Type B pancreatic cell (in vitro differentiated cells): ENCODE data around the genes KRTAP19-5, KRTAP21-2 and SOD1.

DNA sequence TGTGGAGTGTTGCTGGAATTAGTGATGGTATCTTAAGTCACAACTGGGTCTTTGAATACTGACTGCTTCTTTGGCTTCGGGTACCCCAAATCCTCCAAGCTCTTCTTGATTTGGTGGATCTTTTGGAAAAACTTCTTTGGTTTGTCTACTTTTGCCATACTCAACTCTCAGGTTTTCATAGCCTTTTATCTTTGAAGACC is 185.8 kb downstream of the BACH1 start:
- PRO-cap: no peak

- PRO-cap: no peak
Observed at GRCh38 chr21:29769356-29769868, 170.4 kb downstream of the GRIK1 start.

DNA sequence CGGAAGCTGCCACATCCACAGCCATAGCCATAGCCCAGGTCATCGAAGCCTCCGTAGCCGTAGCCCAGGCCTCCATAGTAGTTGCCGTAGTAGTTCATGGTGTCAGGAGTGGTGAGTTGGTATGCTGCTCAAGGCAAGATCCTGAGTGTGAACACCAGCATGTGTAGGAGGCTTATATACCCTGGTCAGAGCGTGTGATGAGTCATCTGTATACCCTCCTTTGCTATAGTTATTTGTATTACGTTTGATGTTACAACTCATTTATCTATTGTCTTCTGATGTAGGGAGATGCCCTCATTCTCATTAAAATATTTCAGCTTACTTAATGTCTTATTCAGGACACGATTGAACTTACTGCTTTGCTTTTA is at the start of gene KRTAP19-5:
KRTAP19-5 (minus strand) TSS at position 149 of the 368 bp plus-strand sequence.
- PRO-cap: no peak

DNA sequence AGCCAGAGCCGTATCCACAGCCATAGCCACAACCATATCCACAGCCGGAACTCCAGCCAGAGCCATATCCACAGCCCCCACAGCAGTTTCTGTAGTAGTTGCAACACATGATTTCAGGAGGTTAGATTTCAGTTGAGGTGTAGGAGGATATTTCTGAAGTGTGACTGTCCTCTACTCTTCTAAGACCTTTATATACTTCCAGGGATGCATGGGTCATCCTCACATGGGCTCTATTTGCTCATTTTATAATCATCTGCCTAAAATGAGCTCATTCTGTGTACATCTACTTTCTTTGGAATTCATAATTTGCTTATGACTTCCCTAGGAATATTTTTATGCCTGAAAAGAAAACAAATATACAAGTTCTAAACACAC is at the start of gene KRTAP21-2:
KRTAP21-2 (minus strand) TSS at position 166 of the 375 bp plus-strand sequence.
- PRO-cap: no peak

- PRO-cap: no peak
Observed at GRCh38 chr21:31159131-31159636, 120.9 kb upstream of the KRTAP19-8 start.

DNA sequence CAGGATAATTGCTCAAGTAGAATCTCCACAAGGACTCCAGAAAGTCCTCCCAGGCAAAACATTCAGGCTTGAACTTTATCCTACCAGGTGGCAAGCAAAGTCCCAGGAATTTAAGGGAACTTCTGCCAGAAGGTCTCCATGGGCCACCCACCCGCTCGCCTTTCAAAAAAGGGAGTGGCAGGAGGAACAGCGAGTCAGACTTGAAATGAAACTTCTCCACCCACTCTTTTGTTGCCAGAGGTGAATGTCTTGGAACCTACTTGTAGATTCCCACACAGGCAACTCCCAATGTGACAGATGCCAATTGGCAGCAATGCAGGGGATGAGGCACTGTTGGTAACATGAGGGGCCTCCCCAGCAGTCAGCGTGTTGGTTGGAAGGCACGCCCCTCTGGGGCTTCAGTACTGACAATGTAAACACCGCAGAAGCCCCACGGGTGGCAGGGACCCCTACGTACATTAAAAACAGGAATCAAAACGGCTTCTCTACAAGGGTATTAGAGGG is 124.9 kb downstream of the TIAM1 start:
- PRO-cap: unidirectional peak, minus-strand start at position 164 of the sequence

DNA sequence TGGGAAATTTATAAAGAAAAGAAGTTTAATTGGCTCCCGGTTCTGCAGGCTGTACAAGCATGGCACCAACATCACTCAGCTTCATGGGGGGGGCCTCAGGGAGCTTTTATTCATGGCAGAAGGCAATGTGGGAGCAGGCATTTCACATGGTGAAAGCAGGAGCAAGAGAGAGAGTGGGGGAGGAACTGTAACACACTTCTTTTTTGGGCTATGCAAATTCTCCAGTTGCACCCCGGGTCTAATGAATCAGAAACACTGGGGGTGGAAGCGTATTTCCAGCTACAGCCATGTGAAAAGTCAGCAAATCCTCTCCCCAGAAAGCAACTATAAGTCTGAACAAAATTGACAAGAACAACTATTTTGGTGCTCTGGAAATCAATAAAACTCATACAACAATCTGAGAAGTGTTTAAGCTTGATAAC is 11.8 kb upstream of the SOD1 start:
- PRO-cap: no peak

DNA sequence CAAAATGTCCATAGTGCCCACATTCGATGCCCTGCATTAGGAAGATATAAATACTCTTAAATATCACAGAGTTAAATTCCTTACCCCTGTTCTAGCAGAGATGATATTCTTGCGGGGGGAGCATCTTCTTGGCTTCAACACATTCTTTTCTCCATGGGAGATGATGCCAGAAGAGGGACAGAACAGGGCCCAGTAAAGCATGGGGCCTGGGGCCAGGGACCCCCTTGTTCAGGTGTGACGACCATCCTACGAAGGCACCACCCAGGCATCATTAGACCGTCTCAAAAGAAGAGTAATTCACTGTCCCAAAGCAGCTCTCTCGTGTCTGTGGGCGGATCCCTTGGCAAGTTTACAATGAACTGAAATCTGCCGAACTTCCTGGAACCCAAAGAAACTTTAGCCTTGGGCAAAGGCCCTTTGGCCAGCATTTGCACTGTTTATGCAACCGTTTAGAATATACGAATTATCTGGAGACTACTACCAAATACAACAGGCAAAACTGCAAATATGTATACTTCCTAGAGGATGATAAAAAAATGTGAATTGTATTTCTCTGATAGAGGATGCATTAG is 1.6 kb upstream of the SOD1 start:
- PRO-cap: no peak

GRCh38 chr21:31659162-31659883 is at the start of gene SOD1:
Gene SOD1, plus strand, starts transcription at chr21:31659693.
- PRO-cap: unidirectional peak, plus-strand start at chr21:31659688

- PRO-cap: no peak
Observed at GRCh38 chr21:31668474-31668939, 9.0 kb downstream of the SOD1 start.

DNA sequence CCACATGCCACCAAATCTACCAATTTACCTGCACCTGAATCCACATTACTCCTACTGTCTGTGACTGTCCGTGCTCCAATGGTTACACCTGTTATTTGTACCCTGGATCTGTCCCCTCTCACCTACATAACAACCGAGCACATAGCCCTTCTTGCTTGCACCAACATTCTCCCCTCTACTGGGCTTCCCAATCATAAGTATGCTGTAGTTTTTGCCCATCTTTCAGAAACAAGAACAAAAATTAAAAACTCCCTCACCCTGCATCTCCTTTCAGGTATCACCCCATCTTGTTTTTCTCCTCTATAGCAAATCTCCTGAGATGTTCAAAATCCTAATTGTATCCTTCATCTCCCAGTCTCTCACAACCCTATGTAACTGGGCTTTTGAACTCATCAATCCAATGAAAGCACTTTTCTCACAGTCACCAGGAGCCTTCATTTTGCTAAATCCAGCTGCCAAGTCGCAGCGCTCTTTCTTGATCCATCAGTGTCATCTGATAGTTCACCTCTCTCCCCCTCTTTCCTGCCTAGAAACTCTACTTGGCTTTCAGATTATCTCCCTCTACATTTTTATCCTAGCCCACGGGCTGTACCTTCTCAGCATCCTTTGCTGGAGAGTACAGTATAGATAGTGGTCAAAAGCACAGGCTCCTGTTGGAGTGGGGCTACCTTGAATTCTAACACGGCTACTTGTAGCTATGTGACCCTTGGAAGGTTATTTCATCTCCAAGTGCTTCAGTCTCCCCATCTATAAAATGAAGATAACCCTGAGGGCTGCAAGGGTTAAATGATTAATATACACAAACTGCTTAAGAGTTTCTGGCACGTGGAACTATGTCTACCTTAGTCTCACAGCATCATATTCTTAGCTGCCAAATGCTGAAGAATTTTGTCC is 17.9 kb downstream of the SOD1 start:
- PRO-cap: no peak

DNA sequence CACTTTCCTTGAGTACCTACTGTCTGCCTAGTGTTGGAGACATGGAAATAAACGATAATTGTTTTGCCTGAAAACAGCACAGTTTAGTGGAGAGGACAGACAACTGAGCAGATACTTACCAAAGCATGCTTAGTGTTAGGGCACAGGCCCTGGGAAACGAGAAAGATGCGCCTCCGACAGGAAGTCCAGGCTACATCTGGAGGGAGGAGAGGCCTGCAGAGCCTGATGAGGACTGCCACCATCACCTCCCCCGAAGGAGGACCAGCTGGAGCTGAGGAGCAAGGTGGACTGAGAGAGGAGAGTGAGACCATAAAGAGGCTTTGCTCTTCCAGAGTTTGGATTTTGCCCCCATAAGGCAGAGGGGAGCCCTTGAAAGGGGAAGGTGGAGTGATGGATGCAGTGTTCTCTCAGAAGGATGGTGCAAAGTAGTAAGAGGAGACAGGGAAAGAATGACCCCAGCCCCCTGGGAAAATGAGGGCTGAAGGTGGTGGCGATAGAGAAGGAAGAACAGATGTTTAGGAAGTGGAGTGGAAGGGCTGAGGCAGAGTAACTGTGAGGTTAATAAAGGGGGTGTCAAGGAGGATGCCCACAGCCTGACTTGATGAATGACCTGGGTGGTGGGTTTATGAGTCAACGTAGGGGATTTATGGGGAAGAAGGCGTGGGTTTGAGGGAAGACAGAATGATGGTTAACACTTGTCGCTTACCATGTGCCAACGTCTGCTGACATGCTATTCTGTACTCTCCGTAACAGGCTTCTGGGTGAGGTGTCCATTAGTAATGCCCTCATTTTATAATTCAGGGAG is 1.1 kb upstream of the SCAF4 start:
- PRO-cap: no peak

GRCh38 chr21:31873697-31873935 is 796 bp downstream of the HUNK start:
- PRO-cap: no peak

- PRO-cap: no peak
Observed at GRCh38 chr21:31908076-31908786, 35.4 kb downstream of the HUNK start.

DNA sequence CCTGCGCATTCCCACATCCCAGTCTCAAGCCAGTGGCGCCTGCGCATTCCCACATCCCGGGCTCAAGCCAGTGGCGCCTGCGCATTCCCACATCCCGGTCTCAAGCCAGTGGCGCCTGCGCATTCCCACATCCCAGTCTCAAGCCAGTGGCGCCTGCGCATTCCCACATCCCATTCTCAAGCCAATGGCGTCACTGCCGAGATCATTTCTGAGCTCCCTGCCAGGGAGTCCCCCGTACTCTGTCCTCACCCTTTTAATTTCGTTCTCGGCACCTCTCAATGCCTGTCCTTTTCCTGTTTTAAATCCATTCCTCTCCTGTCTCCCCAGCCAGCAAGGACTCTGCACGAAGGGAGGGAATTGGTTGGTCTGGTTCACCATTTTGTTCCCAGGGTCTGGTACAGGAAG is 74.4 kb downstream of the HUNK start:
- PRO-cap: no peak

DNA sequence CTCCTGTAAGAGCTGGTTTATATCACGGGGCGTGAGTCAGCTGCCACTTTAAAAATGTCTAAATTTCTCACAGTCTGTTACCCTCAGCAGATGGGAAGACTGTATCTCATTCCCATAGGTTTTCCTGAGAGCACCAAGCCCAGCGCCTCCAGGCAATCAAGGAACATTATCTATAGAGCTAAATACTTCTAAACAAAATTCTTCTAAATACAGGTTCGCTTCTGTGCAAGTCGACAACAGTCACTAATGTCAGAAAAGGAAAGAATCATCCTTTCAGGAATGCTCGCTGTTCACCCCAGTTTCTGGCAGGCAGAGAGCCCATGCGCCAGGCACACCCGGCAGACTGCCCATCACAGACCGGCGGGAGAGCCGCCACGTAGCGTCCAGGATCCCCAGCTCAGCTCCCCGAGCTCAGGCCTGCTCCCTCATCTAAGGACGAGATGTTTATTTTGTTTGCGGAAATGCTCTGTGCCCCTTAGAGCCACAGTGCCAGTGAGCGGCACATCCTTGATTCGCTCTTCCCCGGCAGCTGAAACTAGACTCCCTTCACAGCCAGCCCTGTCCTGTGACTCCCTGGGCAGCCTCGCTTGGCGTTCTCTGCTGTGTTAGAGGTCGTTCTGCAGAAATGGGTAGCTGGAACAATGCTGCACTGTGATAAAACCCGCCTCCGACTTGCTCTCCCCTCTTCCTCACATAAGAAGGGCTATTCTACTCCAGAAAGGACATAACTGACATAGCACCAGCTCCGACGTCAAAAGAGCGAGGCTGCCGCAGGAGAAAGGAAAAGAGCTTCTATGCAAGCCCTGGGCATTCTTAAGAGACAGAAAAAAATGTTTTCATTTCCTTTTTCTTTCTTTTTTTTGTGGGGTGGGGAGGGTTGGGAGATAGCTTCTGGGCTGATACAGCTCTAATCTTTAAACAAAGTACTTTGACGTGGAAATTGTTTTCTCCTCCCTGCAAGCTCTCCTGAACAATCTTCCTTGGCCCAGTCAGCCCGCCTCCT is 37.0 kb downstream of the MRAP start:
- PRO-cap: no peak

DNA sequence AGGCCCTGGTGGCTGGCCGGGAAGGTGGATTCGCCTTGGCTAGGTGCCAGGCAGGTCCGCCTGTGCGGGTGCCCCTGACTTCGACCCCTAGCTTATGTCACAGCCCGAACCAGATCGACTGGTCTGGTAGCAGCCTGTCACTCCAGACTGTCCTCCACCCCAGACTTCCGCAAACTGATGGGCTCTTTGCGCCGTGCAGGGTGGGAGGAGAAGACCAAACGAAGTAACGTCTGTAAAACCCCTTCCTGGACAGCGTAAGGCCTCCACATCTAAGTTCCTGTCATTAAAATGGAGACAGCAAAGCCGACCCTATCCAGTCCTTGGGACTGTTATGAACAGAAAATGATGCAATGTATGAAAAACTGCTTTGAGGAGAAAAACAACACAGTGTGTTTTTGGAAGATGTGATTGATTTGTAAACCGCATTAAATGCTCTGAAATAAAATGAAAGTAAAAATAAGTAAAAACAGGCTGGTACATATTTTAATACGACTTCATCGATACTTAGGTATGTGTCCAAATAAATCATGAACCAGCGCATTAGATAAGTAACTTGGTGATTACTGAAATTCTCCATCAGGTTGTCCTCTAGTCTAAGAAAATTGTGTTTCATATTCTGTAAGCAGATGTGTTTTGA is 800 bp upstream of the URB1 start:
- PRO-cap: unidirectional peak, minus-strand start at position 176 of the sequence

DNA sequence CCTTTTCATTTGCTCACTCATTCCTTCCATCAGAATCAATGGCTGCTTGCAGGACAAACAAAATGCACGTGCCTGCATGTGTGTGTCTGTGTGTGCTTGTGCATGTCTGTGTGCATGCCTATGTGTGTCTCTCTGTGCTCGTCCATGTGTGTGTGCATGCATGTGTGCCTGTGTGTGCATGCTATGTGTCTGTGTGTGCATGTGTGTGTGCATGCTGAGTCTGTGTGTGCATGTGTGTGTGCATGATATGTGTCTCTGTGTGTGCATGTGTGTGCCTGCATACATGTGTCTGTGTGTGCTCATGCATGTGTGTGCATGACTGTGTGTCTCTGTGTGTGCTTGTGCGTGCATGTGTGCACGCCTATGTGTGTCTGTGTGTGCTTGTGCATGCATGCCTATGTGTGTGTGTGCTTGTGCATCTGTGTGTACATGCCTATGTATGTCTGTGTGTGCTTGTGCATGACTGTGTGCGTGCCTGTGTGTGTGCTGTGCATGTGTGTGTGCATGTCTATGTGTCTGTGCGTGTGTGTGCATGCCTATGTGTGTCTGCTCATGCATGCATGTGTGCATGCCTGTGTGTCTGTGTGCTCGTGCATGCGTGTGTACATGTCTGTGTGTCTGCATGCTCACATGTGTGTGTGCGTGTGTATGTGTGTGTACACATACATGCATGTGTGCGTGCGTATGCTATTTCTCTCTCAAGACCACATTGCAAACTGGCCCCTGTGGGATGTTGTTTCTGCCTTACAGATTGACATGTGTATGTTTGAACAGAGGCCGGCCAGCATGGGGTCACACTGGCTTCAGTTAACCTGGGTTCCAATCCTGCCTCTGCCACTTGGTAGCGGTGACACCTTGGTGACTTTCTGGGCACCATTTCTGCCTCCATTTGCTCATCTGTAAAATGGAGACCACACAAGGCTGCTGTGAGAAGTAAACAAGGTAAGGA is 52.1 kb downstream of the TCP10L start:
- PRO-cap: no peak

DNA sequence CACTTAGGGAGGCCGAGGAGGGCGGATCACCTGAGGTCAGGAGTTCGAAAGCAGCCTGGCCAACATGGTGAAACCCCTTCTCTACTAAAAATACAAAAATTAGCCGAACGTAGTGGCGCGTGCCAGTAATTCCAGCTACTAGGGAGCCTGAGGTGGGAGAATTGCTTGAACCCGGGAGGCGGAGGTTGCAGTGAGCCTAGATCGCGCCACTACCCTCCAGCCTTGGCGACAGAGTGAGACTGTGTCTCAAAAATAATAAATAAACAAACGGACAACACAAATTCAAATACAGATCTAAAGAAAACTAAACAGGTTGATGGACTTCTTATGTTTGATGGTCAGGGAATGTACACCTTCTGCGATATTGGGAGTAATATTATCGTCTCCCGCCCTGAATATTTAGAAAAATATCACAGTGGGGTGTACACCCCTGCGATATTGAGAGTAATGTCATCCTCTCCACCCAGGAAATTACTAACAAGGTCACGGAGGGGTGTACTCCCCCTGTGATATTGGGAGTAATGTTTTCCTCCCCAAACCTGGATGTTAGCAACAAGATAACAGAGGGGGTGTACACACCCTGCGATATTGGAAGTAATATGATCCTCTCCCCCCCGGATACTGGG is 1.2 kb upstream of the CFAP298 start:
- PRO-cap: no peak

GRCh38 chr21:32674281-32674928 is 53.4 kb downstream of the SYNJ1 start:
- PRO-cap: no peak